Peyer's patch (tissue), 4 donors: ENCODE measurements around the genes MEGF10 and ISOC1.

GRCh38 chr5:126536725-126537318 lies 58.2 kb downstream of the ALDH7A1 start:
- PRO-cap = bidirectional peak, plus-strand start at chr5:126537046, minus-strand start at chr5:126536938
- RAMPAGE, long total RNA, 4 experiments = no peak in any of the 4 experiments

GRCh38 chr5:126868590-126869797 lies 92.1 kb downstream of the LMNB1 start:
- PRO-cap = no peak
- RAMPAGE, long total RNA, 4 experiments = no peak in any of the 4 experiments

GRCh38 chr5:126919108-126920092 lies 111.0 kb downstream of the MARCHF3 start:
- PRO-cap = no peak
- RAMPAGE, long total RNA, 4 experiments = start-site peak on the minus strand in 1 of 4 experiments, at chr5:126919883-126920021 at its widest, 5 reads per replicate

GRCh38 chr5:127040679-127041402 lies 10.5 kb upstream of the MARCHF3 start:
- PRO-cap = bidirectional peak, plus-strand start at chr5:127040951, minus-strand start at chr5:127040850; bidirectional peak, plus-strand start at chr5:127041250, minus-strand start at chr5:127041094
- RAMPAGE, long total RNA, 4 experiments = no peak in any of the 4 experiments

GRCh38 chr5:127290451-127290965 lies at the start of gene MEGF10:
Gene MEGF10 (plus strand): TSS chr5:127290796.
- PRO-cap = no peak
- RAMPAGE, long total RNA, 4 experiments = no peak in any of the 4 experiments

GRCh38 chr5:128157876-128158566 lies 74.5 kb downstream of the SLC12A2 start:
- PRO-cap = no peak
- RAMPAGE, long total RNA, 4 experiments = no peak in any of the 4 experiments

GRCh38 chr5:128188361-128189263 lies 105.0 kb downstream of the SLC12A2 start:
- PRO-cap = no peak
- RAMPAGE, long total RNA, 4 experiments = no peak in any of the 4 experiments

GRCh38 chr5:128536212-128536673 lies 1.8 kb downstream of the FBN2 start:
- PRO-cap = no peak
- RAMPAGE, long total RNA, 4 experiments = no peak in any of the 4 experiments

- PRO-cap = no peak
- RAMPAGE, long total RNA, 4 experiments = no peak in any of the 4 experiments
Measured at GRCh38 chr5:129015831-129016205, 50.5 kb downstream of the SLC27A6 start.

DNA sequence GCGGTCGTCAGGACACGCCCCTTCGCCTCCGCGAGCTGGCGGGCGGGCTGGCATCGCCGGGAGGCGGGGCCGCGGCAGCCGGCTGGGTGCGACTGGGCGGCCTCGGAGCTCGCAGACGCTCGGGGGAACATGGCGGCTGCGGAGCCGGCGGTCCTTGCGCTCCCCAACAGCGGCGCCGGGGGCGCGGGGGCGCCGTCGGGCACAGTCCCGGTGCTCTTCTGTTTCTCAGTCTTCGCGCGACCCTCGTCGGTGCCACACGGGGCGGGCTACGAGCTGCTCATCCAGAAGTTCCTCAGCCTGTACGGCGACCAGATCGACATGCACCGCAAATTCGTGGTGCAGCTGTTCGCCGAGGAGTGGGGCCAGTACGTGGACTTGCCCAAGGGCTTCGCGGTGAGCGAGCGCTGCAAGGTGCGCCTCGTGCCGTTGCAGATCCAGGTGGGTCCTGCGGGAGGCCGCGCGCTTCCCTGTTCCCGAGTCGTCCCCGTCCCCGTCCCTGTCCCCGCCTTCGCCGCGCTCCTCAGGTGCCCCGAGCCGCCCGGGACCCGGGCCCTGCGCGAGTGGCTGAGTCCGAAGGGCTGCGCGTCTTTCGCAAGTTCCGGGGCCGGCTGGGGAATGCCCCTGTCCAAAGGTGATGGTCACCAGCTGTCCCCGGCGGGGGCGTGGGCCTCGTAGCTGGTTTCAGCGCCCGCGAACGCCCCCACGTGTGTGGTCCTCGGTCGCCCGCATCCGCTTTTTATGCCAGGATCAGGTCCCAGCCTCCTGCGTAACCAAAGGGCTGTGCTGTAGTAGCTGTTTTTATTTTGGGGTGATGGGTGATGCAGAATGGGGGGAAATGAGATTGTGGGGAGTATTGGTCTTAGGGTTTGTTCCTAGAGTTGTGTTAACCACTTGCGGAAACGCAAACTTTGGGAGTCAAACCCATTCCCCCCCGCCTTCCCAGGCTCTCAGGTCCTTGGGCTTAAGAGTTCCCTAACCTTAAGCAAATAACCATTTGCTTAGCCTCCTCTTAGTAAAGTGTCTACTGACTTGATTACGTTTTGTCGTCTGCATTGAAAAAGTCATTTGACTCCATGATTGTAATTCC lies at the start of gene ISOC1:
ISOC1 (plus strand) TSS at position 112 of the 1,087 bp plus-strand sequence.
- PRO-cap = bidirectional peak, plus-strand start at position 114 of the sequence, minus-strand start outside the sequence; unidirectional peak, minus-strand start at position 498 of the sequence
- RAMPAGE, long total RNA, 4 experiments = start-site peak on the plus strand in 2 of 4 experiments, centred at positions 100 to 122 of the sequence, 22 to 432 reads per replicate; start-site peak on the minus strand in 1 of 4 experiments, centred at position 553 of the sequence, 5 reads per replicate

- PRO-cap = unidirectional peak, plus-strand start at chr5:131164396; bidirectional peak, plus-strand start at chr5:131164535, minus-strand start at chr5:131164606; bidirectional peak, plus-strand start at chr5:131164743, minus-strand start at chr5:131164679
- RAMPAGE, long total RNA, 4 experiments = no peak in any of the 4 experiments
Measured at GRCh38 chr5:131164084-131165139, 644 bp downstream of the HINT1 start.

- PRO-cap = unidirectional peak, plus-strand start at chr5:131209771
- RAMPAGE, long total RNA, 4 experiments = no peak in any of the 4 experiments
Measured at GRCh38 chr5:131209336-131210528, 39.0 kb downstream of the LYRM7 start.

DNA sequence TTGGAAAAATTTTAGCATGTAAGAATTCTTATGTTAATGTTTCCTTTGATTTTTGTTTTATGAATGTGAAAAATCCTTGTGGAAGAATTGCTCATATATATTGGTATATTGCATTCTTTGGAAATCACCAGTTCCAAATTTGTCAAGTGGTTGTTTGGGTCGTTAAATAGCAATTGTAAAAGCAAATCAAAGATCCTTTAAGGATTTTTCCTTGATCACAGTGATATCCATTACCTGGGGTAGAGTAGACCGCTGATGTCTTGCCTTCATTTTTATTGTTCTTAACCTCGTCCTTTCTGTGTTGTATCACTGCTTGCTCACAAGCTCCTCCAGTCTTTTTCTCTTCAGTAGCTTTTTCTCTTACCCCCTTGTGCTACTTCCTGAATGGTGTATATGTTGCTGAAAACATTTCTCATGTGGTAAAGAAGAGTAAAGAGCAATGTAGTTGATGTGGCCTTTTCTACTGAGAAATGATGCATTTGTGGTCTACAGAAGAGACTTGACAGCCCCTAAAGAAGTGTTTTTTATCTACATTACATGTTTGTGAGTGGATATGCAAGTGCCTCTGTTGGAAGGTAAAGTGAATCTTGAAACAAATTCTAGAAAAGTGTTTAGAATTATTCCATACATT lies 17.2 kb downstream of the CDC42SE2 start:
- PRO-cap = bidirectional peak, plus-strand start at position 538 of the sequence, minus-strand start at position 344 of the sequence
- RAMPAGE, long total RNA, 4 experiments = no peak in any of the 4 experiments

GRCh38 chr5:131303419-131303937 lies 39.6 kb downstream of the CDC42SE2 start:
- PRO-cap = no peak
- RAMPAGE, long total RNA, 4 experiments = no peak in any of the 4 experiments

- PRO-cap = no peak
- RAMPAGE, long total RNA, 4 experiments = no peak in any of the 4 experiments
Measured at GRCh38 chr5:131492628-131492868, 142.5 kb downstream of the RAPGEF6 start.

DNA sequence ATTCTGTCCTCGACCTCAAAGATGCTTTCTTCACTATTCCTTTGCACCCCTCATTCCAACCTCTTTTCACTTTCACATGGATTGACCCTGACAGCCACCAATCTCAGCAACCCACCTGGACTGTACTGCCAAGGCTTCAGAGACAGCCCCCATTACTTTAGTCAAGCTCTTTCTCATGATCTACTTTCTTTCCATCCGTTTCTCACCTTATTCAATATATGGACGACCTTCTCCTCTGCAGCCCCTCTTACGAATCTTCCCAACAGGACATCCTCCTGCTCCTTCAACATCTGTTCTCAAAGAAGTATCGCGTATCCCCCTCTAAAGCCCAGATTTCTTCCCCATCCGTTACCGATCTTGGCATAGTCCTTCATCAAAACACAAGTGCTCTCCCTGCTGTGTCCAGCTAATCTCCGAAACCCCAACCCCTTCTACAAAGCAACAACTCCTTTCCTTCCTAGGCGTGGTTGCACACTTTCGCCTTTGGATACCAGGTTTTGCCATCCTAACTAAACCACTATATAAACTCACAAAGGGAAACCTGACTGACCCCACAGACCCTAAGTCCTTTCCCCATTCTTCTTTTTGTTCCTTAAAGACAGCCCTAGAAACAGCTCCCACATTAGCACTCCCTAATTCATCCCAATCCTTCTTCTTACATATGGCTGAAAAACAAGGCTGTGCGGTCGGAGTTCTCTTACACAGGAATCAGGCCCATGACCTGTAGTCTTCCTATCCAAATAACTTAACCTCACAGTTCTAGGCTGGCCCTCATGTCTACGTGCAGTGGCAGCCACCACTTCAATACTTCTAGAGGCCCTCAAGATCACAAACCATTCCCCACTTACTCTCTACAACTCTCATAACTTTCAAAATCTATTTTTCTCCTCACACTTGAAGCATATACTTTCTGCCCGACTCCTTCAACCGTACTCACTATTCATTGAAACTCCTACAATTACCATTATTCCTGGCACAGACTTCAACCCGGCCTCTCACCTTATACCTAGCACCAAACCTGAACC lies 59.6 kb downstream of the RAPGEF6 start:
- PRO-cap = no peak
- RAMPAGE, long total RNA, 4 experiments = start-site peak on the minus strand in 1 of 4 experiments, centred at position 506 of the sequence, 9 reads per replicate

DNA sequence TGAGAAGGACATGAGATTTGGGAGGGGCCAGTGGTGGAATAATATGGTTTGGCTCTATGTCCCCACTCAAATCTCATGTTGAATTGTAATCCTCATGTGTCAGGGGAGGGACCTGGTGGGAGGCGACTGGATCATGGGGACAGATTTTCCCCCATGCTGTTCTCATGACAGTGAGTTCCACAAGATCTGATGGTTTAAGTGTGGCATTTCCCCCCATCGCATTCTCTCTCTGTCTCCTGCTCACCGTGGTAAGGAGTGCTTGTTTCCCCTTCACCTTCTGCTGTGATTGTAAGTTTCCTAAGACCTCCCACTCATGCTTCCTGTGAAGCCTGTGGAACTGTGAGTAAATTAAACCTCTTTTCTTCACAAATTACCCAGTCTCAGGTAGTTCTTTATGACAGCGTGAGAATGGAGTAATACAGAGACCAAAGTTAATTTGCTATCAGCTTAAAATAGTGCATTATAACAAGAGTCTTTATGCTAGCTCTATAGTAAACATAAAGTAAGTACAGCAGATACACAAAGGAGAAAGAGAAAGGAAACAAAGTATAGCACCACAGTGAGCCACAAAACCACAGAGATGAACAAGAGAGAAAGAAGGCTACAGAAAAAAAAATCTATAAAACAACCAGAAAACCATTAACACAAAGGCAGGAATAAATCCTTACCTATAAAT lies 39.8 kb downstream of the RAPGEF6 start:
- PRO-cap = no peak
- RAMPAGE, long total RNA, 4 experiments = no peak in any of the 4 experiments

DNA sequence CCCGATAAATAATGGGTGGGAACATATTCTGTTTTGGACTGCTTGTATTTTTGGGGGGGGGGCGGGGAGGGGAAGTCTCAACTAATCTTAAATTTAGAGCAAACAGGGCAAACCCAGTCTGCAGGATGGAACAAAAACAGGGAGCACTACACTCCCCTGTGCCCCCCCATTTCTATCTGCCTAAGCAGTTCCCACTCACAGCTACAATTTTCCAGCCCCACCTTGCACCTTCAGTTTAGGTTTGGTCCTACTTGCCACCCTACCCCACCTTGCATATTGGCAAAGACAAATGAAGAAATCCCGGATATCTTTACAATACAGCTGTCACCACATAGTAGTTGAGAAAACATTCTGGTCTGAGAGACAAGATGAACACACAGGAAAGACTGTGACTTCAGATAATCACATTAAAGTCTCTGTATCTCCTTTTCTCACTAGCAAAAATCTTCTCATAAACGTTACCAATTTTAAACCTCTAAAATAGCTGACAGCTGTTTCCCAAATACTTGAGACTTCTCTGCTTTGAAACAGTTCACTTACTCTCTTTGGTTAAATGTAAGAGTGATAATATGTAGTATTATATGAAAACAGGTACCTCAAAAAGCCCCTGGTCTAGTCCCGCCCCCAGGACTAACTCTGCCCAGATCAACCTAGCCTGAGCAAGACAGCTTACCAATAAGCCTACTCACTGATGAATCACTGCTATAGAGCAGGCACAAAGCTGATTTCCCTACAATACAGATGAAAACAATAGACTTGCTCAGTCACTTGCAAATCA lies 5.2 kb upstream of the RAPGEF6 start:
- PRO-cap = no peak
- RAMPAGE, long total RNA, 4 experiments = no peak in any of the 4 experiments

GRCh38 chr5:131677012-131677794 lies 42.2 kb upstream of the RAPGEF6 start:
- PRO-cap = no peak
- RAMPAGE, long total RNA, 4 experiments = no peak in any of the 4 experiments

- PRO-cap = no peak
- RAMPAGE, long total RNA, 4 experiments = no peak in any of the 4 experiments
Measured at GRCh38 chr5:131765959-131766577, 30.7 kb downstream of the FNIP1 start.